Lung (tissue), 4 donors: ENCODE data around the genes PPP6R3 and LTO1.

DNA sequence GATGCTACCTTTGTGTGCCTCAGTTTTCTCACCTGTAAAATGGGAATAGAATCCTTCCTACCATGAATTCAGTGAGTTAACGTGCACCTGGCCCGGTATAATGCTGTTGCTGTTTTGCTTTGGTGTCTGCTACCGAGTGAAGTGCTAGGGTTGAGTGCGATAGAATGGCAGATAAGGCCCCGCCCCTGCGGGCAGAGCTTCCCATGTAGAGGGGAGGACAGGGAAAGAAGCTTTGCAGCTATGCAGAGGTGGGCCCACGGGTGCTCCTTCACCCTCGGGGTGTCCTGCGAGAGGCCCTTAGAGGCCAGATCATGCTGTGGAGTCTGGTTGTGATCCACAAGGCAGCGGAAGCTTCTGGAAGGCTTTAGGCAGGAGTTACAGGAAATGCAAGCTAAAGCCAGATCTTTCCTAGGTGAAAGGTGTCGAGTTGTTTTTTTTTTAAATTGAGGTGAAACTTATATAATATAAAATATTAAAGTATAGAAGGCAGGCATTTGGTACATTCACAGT lies 3.2 kb downstream of the LRP5 start:
- PRO-cap, result no peak
- RAMPAGE, long total RNA, result no peak
- RRBS, result no CpG with 5 or more reads among the region's 11 CpGs

DNA sequence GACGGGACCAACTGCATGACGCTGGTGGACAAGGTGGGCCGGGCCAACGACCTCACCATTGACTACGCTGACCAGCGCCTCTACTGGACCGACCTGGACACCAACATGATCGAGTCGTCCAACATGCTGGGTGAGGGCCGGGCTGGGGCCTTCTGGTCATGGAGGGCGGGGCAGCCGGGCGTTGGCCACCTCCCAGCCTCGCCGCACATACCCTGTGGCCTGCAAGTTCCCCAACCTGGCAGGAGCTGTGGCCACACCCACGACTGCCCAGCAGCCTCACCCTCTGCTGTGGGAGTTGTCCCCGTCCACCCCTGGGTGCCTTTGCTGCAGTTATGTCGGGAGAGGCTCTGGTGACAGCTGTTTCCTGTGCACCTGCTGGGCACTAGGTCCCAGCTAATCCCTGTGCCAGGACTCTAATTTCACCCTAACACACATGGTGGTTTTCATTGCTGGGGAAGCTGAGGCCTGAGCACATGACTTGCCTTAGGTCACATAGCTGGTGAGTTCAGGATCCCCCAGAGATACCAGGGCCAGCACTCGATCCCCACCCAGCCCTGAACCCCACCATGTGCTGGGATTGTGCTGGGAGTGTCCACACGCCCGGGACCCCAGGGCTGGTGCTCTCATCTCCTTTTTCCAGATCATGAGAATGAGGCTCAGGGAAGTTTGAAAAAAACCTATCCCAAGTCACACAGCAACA lies 48.9 kb upstream of the PPP6R3 start:
- PRO-cap, result no peak
- RAMPAGE, long total RNA, result no peak
- RRBS, result 80% methylated on average over 3 of the region's 21 CpGs

- PRO-cap, result bidirectional peak, plus-strand start at chr11:68460830, minus-strand start at chr11:68460525
- RAMPAGE, long total RNA, result start-site peak on the plus strand at chr11:68460712-68460802, 415 and 206 reads in 2 replicates
- RRBS, result under 1% methylated on average over 6 of the region's 25 CpGs
Observed at GRCh38 chr11:68460655-68460881, at the start of gene PPP6R3. Gene PPP6R3 (plus strand): TSS chr11:68460752.

DNA sequence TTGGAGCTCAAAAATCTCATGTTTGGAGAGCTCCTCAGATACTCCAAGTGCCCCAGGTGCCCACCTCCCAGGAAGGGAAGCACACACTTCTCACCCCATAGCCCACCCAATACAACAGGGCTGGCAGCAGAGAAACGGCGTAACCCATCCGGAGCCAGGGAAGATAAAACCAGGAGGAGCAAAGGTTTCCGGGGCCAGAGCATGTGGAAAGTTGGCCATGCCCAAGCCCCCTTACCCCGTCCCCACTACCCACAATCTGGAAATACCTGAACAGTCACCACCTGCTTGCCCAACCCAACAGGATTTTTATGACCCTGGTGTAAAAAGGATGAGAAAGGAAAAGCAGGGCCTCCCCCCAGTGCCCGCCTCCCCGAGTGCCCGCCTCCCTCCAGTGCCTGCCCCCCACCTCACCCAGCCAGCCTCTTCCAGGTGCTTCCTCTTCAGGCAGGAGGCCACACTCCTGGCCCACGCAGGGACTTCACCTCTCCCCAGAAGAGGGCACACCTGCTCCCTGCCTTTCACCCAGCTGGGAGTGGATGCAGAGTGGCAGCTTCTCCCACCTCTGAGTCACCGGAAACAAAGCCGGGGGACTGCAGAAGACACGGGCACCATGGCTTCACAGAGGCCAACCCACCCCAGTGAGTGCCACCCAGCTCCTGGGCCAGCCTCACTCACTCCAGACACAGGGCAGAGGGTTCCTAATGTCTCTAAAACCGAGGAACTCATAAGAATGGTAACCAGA lies 16.2 kb downstream of the CPT1A start:
- PRO-cap, result no peak
- RAMPAGE, long total RNA, result no peak
- RRBS, result 57% methylated on average over 1 of the region's 13 CpGs

- PRO-cap, result no peak
- RAMPAGE, long total RNA, result no peak
- RRBS, result under 1% methylated on average over 18 of the region's 74 CpGs
Observed at GRCh38 chr11:68840677-68841498, 828 bp downstream of the CPT1A start.

- PRO-cap, result no peak
- RAMPAGE, long total RNA, result no peak
- RRBS, result no CpG with 5 or more reads among the region's 13 CpGs
Observed at GRCh38 chr11:68905961-68906338, 2.3 kb downstream of the IGHMBP2 start.

DNA sequence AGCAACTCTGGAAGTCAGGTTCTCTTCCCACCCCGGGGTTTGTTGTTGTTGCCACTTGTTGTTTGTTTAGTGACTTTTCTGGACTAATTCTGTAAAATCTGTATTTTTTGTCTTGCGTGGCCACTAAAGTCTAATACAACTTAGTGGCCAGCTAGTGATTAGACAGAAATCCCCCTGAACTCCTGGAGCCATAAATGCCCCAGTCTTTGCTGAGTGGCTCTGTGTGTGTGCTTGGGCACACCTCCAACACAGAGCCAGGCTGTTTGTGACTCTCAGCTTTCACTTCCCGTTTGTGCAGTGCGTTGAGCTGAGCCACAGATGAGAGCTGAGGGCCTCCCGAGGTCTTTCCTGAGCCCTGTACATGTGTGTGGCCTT lies 23.5 kb downstream of the IGHMBP2 start:
- PRO-cap, result no peak
- RAMPAGE, long total RNA, result no peak
- RRBS, result no CpG with 5 or more reads among the region's 5 CpGs

DNA sequence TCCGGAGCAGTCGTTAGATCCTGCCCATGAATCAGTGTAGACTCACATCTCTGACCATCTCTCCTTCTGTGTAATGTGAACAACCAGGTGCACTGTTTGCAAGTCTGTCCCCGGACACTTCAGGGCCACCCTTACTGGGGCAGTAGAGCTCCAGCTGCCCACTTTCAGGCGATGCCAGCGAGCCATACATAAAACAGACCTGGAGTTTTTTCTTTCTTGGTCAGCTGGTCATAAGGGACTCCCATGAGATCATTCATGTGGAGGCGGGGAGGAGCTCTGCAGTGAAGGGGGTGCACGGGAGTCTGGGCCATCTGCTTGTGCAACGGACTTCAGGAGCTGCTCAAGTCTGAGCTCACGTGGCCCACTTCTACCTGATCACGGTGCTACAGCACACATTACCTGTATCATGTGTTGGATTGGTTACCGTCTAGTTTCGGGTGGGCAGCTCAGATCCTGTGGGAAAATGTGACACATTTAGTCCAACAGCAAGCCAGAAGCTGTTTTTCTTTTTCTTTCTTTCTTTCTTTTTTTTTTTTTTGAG lies 9.2 kb upstream of the MRGPRF start:
- PRO-cap, result no peak
- RAMPAGE, long total RNA, result no peak
- RRBS, result 83% methylated on average over 3 of the region's 12 CpGs

GRCh38 chr11:69115465-69116134 lies 40.1 kb upstream of the SMIM38 start:
- PRO-cap, result unidirectional peak, plus-strand start at chr11:69115744
- RAMPAGE, long total RNA, result no peak
- RRBS, result no CpG with 5 or more reads among the region's 29 CpGs

GRCh38 chr11:69459771-69460260 lies 165.9 kb downstream of the MYEOV start:
- PRO-cap, result no peak
- RAMPAGE, long total RNA, result no peak
- RRBS, result no CpG with 5 or more reads among the region's 1 CpG

- PRO-cap, result no peak
- RAMPAGE, long total RNA, result no peak
- RRBS, result no CpG with 5 or more reads among the region's 12 CpGs
Observed at GRCh38 chr11:69470215-69470819, 170.6 kb upstream of the CCND1 start.

DNA sequence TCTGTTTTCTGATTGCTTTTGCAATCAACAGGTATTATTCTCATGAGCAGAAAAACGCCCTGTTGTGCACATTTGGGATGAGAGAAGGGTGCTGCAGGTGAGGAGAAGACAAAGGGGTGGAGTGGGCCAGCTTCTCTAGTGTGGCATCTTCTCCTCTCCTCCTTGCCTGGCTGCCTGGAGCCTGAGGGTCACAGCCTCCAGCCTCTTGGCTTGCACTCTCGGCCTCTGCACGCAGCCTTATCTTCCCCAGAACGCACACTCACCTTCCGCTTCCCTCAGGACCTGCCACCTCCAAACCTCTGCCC lies 161.6 kb upstream of the CCND1 start:
- PRO-cap, result no peak
- RAMPAGE, long total RNA, result no peak
- RRBS, result no CpG with 5 or more reads among the region's 5 CpGs

GRCh38 chr11:69483406-69483765 lies 157.6 kb upstream of the CCND1 start:
- PRO-cap, result no peak
- RAMPAGE, long total RNA, result no peak
- RRBS, result no CpG with 5 or more reads among the region's 6 CpGs

DNA sequence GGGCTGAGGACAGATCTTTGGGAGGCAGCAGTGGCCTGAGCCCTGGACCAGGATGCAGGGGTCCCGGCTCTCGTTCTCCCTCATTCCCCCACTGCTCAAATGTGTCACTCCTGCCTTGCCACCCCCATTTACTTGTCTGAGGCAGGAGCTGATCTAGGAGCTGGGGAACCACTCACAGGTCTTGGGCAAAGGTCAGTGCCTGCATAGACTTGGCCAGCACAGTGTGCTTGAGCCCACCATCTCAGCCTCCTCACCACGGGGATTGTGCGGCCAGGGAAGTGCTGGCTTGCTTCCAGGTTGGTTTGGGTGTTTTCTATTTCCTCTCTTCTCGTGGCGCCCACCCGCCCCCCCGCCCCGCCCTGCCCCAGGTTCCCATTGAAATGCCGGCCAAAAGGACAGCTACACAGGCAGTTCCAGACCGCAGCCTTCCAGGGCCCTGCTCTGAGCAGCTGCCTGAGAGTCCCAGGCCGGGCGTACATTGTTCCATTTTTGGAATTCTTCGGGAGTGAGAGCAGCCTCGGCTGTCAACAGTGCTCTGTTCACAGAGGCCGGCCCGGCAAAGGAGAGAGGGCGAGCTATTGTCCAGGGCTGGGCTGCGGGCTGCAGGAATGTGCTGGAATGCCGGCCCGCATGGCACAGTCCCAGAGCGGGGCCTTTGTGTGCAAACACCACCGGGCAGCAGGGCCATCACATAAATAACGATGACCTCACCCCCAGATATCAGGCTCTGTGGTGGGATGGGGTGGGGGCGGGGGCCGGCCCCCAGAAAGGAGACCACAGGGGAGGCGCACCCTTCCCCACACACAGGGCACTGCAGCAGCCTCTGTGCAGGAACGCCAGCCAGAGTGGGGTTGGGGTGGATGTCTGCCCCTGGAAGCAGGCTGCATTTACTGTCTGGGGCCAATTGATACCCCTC lies 143.9 kb upstream of the CCND1 start:
- PRO-cap, result no peak
- RAMPAGE, long total RNA, result no peak
- RRBS, result 11% methylated on average over 13 of the region's 28 CpGs

- PRO-cap, result no peak
- RAMPAGE, long total RNA, result no peak
- RRBS, result no CpG with 5 or more reads among the region's 8 CpGs
Observed at GRCh38 chr11:69570034-69570559, 70.9 kb upstream of the CCND1 start.

DNA sequence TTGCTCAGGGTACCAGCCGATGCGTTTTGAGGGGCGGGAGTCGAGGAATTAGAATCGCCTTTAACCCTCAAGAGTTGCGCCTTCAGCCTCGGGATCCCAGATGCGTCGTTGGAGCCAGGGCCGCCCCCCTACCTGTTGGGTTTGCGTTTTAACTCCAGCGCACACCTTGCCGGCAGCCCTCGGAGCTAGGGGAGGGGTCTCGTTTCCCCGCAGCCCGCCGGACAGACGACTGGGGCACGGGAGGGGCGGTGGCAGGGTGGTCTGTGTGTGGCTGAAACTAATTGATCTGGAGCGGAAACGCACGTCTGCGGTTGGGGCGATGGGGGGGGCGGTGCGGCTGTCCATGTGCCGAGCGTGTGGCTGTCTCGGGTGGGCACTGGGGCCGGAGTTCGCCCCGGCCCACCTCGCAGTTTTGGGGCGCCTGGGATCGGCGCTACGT lies 3.3 kb upstream of the CCND1 start:
- PRO-cap, result no peak
- RAMPAGE, long total RNA, result no peak
- RRBS, result 3% methylated on average over 6 of the region's 39 CpGs

- PRO-cap, result no peak
- RAMPAGE, long total RNA, result no peak
- RRBS, result 1% methylated on average over 28 of the region's 69 CpGs
Observed at GRCh38 chr11:69638797-69639831, 1.8 kb upstream of the CCND1 start.

GRCh38 chr11:69666101-69666593 lies 9.0 kb downstream of the LTO1 start:
- PRO-cap, result no peak
- RAMPAGE, long total RNA, result no peak
- RRBS, result no CpG with 5 or more reads among the region's 23 CpGs

DNA sequence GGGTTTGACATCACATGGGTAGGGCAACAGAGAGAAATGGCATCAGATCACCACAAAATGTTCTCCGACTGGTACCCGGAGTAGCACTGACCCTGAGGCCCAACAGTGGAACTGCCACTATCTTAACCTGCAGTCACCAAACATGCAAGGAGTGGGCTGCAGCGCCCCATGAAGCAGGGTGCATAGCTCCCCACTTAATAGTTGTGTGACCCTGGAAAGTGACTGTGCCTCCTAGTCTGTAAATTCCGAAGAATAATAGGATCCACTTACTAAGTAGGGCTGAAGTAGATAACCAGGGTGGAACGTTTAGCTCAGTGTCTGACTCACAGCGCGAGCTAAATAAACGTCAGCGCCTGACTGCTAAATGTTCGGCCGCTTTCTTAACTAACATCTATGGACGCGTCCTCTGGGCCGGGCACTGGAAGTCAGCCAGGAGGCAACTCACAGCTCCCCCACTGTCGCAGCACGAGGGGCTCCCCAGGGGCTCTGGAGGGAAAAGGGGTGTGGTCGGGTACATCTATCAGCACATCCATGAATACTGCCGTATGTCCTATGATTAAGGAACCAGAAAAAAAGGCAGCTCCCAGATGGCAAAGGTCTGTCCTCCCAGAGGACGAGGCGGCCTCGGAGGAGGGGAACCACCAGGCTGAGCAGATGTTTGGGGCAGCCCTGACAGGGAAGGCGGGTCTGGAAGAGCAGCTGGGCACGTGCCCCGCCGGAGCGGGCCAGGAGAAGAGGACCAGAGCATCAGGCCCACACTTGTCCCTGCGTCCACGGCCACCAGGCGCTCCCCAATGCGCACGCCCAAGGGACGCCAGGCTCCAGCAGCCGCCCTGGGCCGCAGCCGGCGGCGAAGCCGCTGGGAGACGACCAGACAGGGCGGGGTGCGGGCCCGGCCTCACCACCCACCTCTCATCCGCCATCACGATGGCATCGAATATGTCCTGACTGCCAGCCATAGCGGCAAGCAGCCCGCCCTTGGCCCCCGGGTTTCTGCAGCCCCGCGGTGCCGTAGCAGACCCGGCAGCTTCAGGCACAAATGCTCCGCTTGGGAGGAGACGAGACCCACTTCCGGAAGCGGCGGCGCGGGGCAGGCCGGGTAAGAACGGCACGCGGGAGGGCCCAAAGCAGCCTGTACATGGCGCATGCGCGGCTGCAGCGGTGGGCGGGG lies at the start of gene LTO1:
Gene LTO1 (minus strand): TSS at position 1,073 of the 1,171 bp plus-strand sequence.
- PRO-cap, result bidirectional peak, plus-strand start outside the sequence, minus-strand start at position 1,040 of the sequence
- RAMPAGE, long total RNA, result no peak
- RRBS, result 2% methylated on average over 26 of the region's 68 CpGs

- PRO-cap, result no peak
- RAMPAGE, long total RNA, result no peak
- RRBS, result no CpG with 5 or more reads among the region's 4 CpGs
Observed at GRCh38 chr11:69970820-69971350, 107.2 kb upstream of the ANO1 start.